ENCODE data around the genes MYO3A and GAD2.

DNA sequence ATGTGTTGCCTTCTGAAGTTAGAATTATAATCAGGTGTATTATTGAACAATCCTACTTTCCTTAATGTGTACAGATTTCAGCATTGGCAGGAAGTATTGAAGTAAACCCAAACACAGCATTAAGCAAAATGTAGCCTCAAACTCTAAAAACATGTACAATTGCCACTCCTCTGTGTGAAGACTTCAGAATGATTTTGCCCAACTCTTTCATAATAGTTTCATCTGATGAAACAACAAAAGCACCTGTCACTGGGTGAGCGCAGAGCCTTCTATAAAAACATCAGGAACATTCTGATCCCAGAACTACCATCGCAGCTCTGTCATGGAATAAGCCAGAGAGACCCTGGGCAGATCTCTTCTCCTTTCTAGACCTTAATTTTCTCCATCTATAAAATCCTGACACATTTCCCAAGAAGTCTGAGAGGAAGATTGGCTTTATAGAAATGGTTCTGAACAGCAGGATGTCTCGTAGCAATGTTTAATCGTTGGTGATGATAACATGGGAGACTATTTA lies 197.8 kb downstream of the KIAA1217 start:
- RAMPAGE, long total RNA, result no peak
- RRBS, 2 experiments, result no CpG with 5 or more reads among the region's 4 CpGs
CAGE:
- cytosol, long polyA minus RNA, result no peak
- cytosol, long polyA plus RNA, result no peak
- long polyA plus RNA, result no peak
- nucleolus, long total RNA, result no peak
- nucleus, long polyA plus RNA, result no peak
- nucleus, long total RNA, result no peak

- RAMPAGE, long total RNA, result no peak
- RRBS, 2 experiments, result no CpG with 5 or more reads among the region's 5 CpGs
CAGE:
- cytosol, long polyA minus RNA, result no peak
- cytosol, long polyA plus RNA, result no peak
- long polyA plus RNA, result no peak
- nucleolus, long total RNA, result no peak
- nucleus, long polyA plus RNA, result no peak
- nucleus, long total RNA, result no peak
These were observed 172.5 kb downstream of the ARHGAP21 start for GRCh38 chr10:24551115-24551656.

GRCh38 chr10:24585773-24586397 lies 137.8 kb downstream of the ARHGAP21 start:
- RAMPAGE, long total RNA, result no peak
- RRBS, 2 experiments, result no CpG with 5 or more reads among the region's 5 CpGs
CAGE:
- cytosol, long polyA minus RNA, result no peak
- cytosol, long polyA plus RNA, result no peak
- long polyA plus RNA, result no peak
- nucleolus, long total RNA, result no peak
- nucleus, long polyA plus RNA, result no peak
- nucleus, long total RNA, result no peak

DNA sequence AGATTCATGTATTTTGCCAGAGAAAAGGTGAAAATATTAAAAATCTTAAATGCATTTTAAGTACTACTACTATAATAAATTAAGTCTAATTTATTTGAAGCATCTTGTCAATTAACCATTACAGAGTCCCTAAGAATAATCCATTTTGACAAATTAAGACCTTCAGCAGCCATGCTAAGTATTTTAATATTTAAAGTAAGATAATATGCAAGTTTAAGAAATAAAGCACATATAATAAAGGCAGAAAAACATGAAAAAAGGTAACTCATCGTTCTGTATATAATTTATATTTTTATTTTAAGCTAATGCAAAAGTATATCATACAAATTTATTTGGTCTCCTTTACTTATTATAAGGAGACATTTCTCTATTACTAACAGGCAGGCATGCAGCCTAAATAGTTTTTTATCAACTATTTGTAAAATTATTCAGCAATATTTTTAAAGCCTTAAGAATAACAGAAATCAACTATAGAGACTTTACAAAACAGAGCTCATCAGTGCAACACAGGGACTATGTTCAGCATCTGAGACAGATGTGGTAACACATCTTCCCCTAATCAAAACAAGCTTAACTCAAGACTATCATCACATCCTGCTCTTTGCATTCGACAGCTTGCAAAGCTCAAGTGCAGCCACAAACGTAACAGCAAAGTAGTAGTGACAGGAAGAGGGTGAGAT lies 101.8 kb downstream of the ARHGAP21 start:
- RAMPAGE, long total RNA, result no peak
- RRBS, 2 experiments, result no CpG with 5 or more reads among the region's 3 CpGs
CAGE:
- cytosol, long polyA minus RNA, result no peak
- cytosol, long polyA plus RNA, result no peak
- long polyA plus RNA, result no peak
- nucleolus, long total RNA, result no peak
- nucleus, long polyA plus RNA, result no peak
- nucleus, long total RNA, result no peak

DNA sequence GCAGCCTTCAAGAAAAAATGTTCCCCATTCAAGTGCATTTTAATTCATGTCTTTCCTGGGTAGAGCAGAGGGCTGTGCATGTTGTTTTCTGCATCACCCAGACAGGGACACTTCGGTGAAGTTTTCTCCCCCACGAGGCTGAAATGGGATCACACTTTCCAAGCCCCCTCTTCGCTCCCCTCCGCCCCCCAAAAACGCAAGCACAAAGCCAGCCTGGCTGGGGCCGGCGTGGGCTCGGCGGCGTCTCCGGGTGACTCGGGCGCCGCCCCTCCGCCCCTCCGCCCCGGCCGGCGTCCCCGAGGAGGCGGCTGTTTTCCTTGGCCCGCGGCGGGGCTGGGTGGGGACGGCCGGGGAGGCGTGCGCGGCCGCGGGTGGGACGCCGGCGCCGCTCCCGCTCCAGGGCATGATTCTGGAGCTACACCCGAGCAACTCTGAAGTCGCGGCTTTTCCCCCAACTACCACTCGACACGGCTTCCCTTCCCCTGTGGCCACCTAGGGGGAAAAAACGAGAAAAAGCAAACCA lies 1.1 kb downstream of the ARHGAP21 start:
- RAMPAGE, long total RNA, result no peak
- RRBS, 2 experiments, result 1 to 2% methylated on average over 16 of the region's 42 CpGs
CAGE:
- cytosol, long polyA minus RNA, result no peak
- cytosol, long polyA plus RNA, result no peak
- long polyA plus RNA, result start-site peak on the minus strand centred at position 169 of the sequence, 223 bp wide, 11 and 14 reads in 2 replicates; start-site peak on the minus strand centred at position 453 of the sequence, 83 bp wide, 14 and 24 reads in 2 replicates
- nucleolus, long total RNA, result no peak
- nucleus, long polyA plus RNA, result start-site peak on the minus strand centred at position 240 of the sequence, 73 bp wide, 33 and 26 reads in 2 replicates; start-site peak on the minus strand centred at position 453 of the sequence, 84 bp wide, 87 and 115 reads in 2 replicates
- nucleus, long total RNA, result no peak

- RAMPAGE, long total RNA, result no peak
- RRBS, 2 experiments, result 0 to 3% methylated on average over 4 to 5 of the region's 44 CpGs
CAGE:
- cytosol, long polyA minus RNA, result no peak
- cytosol, long polyA plus RNA, result no peak
- long polyA plus RNA, result start-site peak on the minus strand at chr10:24724596-24724661, 9 and 12 reads in 2 replicates
- nucleolus, long total RNA, result no peak
- nucleus, long polyA plus RNA, result start-site peak on the minus strand at chr10:24724304-24724418, 18 and 20 reads in 2 replicates; start-site peak on the minus strand at chr10:24724595-24724688, 35 and 68 reads in 2 replicates
- nucleus, long total RNA, result no peak
These were observed 540 bp upstream of the ARHGAP21 start for GRCh38 chr10:24724096-24724758.

GRCh38 chr10:24724759-24725157 lies 1.1 kb upstream of the ARHGAP21 start:
- RAMPAGE, long total RNA, result no peak
- RRBS, 2 experiments, result 1 to 3% methylated on average over 6 of the region's 19 CpGs
CAGE:
- cytosol, long polyA minus RNA, result no peak
- cytosol, long polyA plus RNA, result no peak
- long polyA plus RNA, result no peak
- nucleolus, long total RNA, result no peak
- nucleus, long polyA plus RNA, result no peak
- nucleus, long total RNA, result no peak

DNA sequence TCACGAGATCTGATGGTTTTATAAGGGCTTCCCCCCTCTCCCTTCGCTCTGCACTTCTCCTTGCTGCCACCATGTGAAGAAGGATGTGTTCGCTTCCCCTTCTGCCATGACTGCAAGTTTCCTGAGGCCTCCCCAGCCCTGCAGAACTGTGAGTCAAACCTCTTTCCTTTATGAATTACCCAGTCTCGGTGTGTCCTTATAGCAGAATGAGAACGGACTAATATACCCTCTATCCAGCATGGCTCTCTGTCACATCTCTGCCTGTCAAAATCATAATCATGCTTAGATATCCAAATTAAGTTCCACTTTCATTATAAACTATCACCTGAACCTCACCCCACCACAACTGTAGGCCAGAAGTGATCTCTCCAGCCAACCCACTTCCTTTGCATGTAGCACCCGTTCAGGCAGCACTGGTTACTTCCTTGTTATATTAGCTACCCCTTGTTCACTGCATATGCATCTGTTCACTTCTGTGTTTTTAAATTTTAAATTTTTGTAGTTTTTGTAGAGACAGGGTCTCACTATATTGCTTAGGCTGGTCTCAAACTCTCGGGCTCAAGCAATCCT lies 64.9 kb downstream of the PRTFDC1 start:
- RAMPAGE, long total RNA, result start-site peak on the plus strand centred at position 50 of the sequence, 8 bp wide, 59 and 84 reads in 2 replicates
- RRBS, 2 experiments, result no CpG with 5 or more reads among the region's 7 CpGs
CAGE:
- cytosol, long polyA minus RNA, result no peak
- cytosol, long polyA plus RNA, result no peak
- long polyA plus RNA, result no peak
- nucleolus, long total RNA, result no peak
- nucleus, long polyA plus RNA, result no peak
- nucleus, long total RNA, result no peak

DNA sequence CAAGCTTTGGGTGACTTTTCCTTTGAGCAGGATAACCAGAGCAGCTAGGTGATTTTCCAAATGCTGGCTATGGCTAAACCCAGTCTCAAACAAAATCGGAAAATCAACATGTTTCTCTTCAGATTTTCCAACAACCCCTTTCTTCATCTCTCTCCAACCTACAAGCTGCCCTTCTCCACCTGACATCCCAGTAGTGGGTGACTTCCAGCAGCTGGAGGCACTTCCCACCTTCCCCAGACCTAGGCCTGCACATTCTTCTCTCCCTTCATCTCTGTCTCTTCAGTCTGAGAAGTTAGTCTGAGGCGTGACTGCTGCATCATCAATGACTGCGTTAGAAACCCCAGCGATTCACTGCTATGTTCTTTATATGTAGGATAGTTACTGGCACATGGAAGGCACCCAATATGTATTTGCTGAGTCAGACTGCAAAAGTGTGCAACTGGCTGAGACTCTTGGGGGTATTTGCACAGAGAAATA lies 45.2 kb downstream of the THNSL1 start:
- RAMPAGE, long total RNA, result no peak
- RRBS, 2 experiments, result no CpG with 5 or more reads among the region's 4 CpGs
CAGE:
- cytosol, long polyA minus RNA, result no peak
- cytosol, long polyA plus RNA, result no peak
- long polyA plus RNA, result no peak
- nucleolus, long total RNA, result no peak
- nucleus, long polyA plus RNA, result no peak
- nucleus, long total RNA, result no peak

DNA sequence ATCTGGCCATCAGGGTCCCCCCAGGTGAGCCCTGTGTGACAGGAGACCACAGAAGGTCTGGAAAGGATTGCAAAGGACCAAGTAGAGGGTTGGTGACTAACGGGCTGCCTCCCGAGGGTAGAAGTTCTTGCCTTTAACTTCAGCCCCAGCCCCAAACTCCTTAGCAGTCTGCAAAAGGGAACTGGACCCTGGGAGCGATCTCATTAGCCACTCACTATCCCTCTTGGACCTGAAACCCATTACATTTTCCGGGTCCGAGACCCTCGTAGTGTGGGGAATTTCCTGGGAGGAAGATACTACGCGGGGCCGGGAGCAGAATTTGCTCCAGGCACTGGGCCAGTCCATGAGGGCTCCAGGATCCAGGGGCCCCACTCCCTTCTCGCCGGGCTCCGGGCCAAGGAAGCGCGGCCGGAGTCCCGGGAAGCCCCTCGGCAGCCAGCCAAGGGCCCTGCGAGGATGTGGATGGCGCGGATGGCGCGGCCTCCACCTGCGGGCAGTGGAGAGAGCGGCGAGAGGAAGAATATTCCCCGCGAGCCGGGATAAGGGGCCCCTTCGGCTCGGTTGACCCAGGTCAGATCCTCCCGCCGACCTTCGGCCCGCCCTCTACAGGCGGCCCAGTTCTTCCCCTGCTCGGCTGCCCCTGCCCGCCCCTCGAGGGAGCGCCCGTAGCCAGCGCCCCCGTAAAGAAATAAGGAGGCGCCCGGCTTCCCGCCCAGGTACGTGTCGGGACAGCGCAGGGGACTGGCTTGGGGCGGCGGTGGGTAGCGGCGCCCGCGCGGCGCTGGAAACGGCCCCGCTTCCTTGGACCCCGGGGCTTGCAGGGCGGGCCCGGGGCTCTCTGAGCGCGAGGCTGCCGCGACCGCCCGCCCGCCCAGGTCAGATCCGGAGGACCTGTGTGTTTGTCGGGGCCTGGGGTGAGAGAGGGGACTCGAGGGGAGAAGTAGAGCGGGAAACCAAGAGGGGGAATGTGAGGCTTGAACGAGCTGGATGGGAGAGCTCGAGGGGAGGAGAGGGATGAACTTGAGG lies at the start of gene MYO3A:
Gene MYO3A (plus strand): TSS at position 617 of the 1,026 bp plus-strand sequence.
- RAMPAGE, long total RNA, result no peak
- RRBS, 2 experiments, result 40 to 50% methylated on average over 17 to 27 of the region's 74 CpGs
CAGE:
- cytosol, long polyA minus RNA, result no peak
- cytosol, long polyA plus RNA, result no peak
- long polyA plus RNA, result no peak
- nucleolus, long total RNA, result no peak
- nucleus, long polyA plus RNA, result no peak
- nucleus, long total RNA, result no peak

DNA sequence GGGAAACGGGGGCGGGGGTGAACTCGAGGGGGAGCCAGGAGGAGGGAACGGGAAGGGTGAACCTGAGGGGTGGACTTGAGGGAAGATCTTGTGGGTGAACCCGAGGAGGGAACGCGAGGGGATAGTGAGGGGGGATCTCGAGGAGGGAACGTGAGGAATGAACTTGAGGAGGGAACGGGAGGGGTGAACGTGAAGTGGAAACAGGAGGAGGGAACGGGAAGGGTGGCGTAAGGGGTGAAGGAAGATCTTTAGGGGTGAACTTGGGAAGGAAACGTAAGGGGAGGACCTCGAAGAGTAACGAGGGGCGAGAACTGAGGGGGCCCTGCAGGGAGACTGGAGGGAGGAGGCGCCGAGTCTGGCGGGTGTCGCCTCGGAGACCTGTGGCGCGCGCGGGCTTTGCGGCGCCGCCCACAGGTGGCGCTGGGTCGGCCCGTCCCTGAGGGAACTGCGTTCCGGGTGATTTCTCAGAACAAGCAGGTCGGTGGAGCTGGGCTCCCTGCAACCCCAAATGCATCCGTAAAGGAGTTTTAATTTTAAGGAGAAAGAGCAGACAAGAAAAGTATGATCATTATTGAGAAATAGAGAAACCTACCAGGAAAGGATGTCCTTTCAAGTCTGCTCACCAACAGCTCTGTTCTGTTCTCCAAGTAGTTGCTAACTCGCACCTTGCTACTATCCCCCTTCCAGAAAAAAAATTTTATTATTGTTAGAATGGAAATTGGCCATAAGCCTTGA lies 777 bp downstream of the MYO3A start:
- RAMPAGE, long total RNA, result no peak
- RRBS, 2 experiments, result no CpG with 5 or more reads among the region's 37 CpGs
CAGE:
- cytosol, long polyA minus RNA, result no peak
- cytosol, long polyA plus RNA, result no peak
- long polyA plus RNA, result no peak
- nucleolus, long total RNA, result no peak
- nucleus, long polyA plus RNA, result no peak
- nucleus, long total RNA, result no peak

DNA sequence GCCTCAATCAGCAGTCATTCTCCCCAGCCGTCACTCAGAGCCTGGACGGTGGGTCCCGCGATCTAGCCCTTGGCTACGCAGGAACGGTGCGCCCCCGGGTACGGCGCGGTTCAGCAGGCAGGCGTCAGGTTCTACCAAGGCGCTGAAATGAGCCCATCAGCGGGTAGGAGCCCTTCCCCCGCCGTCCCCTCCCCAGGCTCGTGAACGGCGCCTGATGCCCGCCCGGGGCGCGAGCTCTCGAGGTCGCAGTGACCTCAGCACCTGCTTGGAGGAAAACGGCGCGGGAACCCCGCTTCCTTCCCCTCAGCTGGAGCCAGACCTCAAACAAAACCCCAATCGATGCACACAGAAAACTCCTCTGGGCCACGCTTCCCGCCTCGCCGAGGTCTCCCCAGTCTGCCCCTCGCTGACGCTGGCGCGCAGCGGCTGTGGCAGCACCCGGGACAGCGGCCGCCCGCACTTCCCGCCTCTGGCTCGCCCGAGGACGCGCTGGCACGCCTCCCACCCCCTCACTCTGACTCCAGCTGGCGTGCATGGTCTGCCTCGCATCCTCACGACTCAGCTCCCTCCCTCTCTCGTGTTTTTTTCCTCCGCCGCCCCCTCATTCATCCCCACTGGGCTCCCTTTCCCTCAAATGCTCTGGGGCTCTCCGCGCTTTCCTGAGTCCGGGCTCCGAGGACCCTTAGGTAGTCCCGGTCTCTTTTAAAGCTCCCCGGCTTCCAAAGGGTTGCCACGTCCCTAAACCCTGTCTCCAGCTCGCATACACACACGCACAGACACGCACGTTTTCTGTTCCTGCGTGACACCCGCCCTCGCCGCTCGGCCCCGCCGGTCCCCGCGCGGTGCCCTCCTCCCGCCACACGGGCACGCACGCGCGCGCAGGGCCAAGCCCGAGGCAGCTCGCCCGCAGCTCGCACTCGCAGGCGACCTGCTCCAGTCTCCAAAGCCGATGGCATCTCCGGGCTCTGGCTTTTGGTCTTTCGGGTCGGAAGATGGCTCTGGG lies at the start of gene GAD2:
Gene GAD2 (plus strand): TSS at position 914 of the 1,003 bp plus-strand sequence.
- RAMPAGE, long total RNA, result no peak
- RRBS, 2 experiments, result 14 to 16% methylated on average over 3 to 10 of the region's 93 CpGs
CAGE:
- cytosol, long polyA minus RNA, result no peak
- cytosol, long polyA plus RNA, result no peak
- long polyA plus RNA, result no peak
- nucleolus, long total RNA, result no peak
- nucleus, long polyA plus RNA, result no peak
- nucleus, long total RNA, result no peak

DNA sequence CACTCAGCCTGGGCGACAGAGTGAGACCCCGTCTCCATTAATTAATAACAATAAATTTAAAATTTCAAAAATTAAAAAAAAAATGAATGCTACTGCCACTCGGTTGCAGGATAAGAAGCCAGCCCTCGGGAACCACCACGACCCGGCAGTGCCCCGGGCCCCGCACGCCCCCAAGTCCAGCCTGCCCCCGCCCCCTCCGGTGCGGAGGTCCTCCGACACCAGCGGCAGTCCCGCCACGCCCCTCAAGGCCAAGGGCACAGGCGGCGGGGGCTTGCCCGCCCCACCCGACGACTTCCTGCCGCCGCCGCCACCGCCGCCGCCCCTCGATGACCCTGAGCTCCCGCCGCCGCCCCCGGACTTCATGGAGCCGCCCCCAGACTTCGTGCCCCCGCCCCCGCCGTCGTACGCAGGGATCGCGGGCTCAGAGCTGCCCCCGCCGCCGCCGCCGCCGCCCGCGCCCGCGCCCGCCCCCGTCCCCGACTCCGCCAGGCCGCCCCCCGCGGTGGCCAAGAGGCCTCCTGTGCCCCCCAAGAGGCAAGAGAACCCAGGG lies 128.8 kb downstream of the APBB1IP start:
- RAMPAGE, long total RNA, result no peak
- RRBS, 2 experiments, result 95 to 97% methylated on average over 5 of the region's 58 CpGs
CAGE:
- cytosol, long polyA minus RNA, result no peak
- cytosol, long polyA plus RNA, result no peak
- long polyA plus RNA, result no peak
- nucleolus, long total RNA, result no peak
- nucleus, long polyA plus RNA, result no peak
- nucleus, long total RNA, result no peak

GRCh38 chr10:26662178-26662443 lies 35.4 kb upstream of the PDSS1 start:
- RAMPAGE, long total RNA, result no peak
- RRBS, 2 experiments, result no CpG with 5 or more reads among the region's 2 CpGs
CAGE:
- cytosol, long polyA minus RNA, result no peak
- cytosol, long polyA plus RNA, result no peak
- long polyA plus RNA, result no peak
- nucleolus, long total RNA, result no peak
- nucleus, long polyA plus RNA, result no peak
- nucleus, long total RNA, result no peak

GRCh38 chr10:27039833-27040323 lies 60.4 kb downstream of the ANKRD26 start:
- RAMPAGE, long total RNA, result no peak
- RRBS, 2 experiments, result no CpG with 5 or more reads among the region's 1 CpG
CAGE:
- cytosol, long polyA minus RNA, result no peak
- cytosol, long polyA plus RNA, result no peak
- long polyA plus RNA, result no peak
- nucleolus, long total RNA, result no peak
- nucleus, long polyA plus RNA, result no peak
- nucleus, long total RNA, result no peak

GRCh38 chr10:27138956-27139850 lies 15.0 kb downstream of the YME1L1 start:
- RAMPAGE, long total RNA, result no peak
- RRBS, 2 experiments, result no CpG with 5 or more reads among the region's 6 CpGs
CAGE:
- cytosol, long polyA minus RNA, result no peak
- cytosol, long polyA plus RNA, result no peak
- long polyA plus RNA, result no peak
- nucleolus, long total RNA, result no peak
- nucleus, long polyA plus RNA, result no peak
- nucleus, long total RNA, result no peak

DNA sequence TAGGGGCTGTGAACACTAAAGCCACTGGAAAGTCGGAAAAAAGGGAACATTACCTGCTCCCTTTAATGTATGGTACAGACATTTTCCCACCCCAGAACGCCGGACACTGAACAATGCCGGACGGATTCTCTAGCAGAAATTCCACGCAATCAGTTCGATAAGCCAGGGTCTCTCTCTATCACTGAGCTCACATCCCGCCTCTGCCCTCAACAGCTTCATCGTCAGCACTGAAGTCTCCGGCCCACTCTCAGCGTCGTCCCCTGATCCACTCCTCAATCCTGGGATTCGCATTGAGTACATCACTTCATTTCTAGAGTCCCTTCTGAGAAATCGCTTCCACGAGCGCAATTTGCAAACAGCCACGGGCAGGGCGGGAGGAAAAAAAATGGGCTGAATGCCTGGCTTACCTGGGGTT lies 406 bp downstream of the YME1L1 start:
- RAMPAGE, long total RNA, result no peak
- RRBS, 2 experiments, result 2% methylated on average over 5 of the region's 18 CpGs; no CpG with 5 or more reads in 1 of the 2 experiments
CAGE:
- cytosol, long polyA minus RNA, result no peak
- cytosol, long polyA plus RNA, result no peak
- long polyA plus RNA, result no peak
- nucleolus, long total RNA, result no peak
- nucleus, long polyA plus RNA, result no peak
- nucleus, long total RNA, result no peak

GRCh38 chr10:27154186-27154274 lies 154 bp downstream of the YME1L1 start:
- RAMPAGE, long total RNA, result no peak
- RRBS, 2 experiments, result under 1 to 3% methylated on average over 7 of the region's 9 CpGs
CAGE:
- cytosol, long polyA minus RNA, result no peak
- cytosol, long polyA plus RNA, result no peak
- long polyA plus RNA, result no peak
- nucleolus, long total RNA, result no peak
- nucleus, long polyA plus RNA, result no peak
- nucleus, long total RNA, result no peak

GRCh38 chr10:27241786-27242491 lies 1.3 kb upstream of the ACBD5 start:
- RAMPAGE, long total RNA, result start-site peak on the minus strand at chr10:27242074-27242131, 66 and 54 reads in 2 replicates
- RRBS, 2 experiments, result under 1 to 1% methylated on average over 25 to 33 of the region's 54 CpGs
CAGE:
- cytosol, long polyA minus RNA, result start-site peak on the minus strand at chr10:27241853-27241863, 50 reads
- cytosol, long polyA plus RNA, result start-site peak on the minus strand at chr10:27241856-27241896, 27 and 22 reads in 2 replicates; start-site peak on the minus strand at chr10:27242085-27242131, 119 and 91 reads in 2 replicates
- long polyA plus RNA, result start-site peak on the minus strand at chr10:27242061-27242145, 96 and 155 reads in 2 replicates
- nucleolus, long total RNA, result start-site peak on the minus strand at chr10:27242080-27242111, 43 reads
- nucleus, long polyA plus RNA, result start-site peak on the minus strand at chr10:27241856-27241896, 33 and 28 reads in 2 replicates; start-site peak on the minus strand at chr10:27242096-27242121, 48 and 95 reads in 2 replicates
- nucleus, long total RNA, result no peak

- RAMPAGE, long total RNA, result no peak
- RRBS, 2 experiments, result 77 to 97% methylated on average over 4 of the region's 50 CpGs
CAGE:
- cytosol, long polyA minus RNA, result no peak
- cytosol, long polyA plus RNA, result no peak
- long polyA plus RNA, result no peak
- nucleolus, long total RNA, result no peak
- nucleus, long polyA plus RNA, result no peak
- nucleus, long total RNA, result no peak
These were observed 79.2 kb upstream of the ACBD5 start for GRCh38 chr10:27319522-27320539.